Uterus (tissue), 7 donors: ENCODE measurements around the gene SOD3.

- PRO-cap, 4 experiments, result no peak in any of the 4 experiments
- RAMPAGE, long total RNA, 2 experiments, result no peak in any of the 2 experiments
- RRBS, result no CpG with 5 or more reads among the region's 4 CpGs
These were observed 334.7 kb upstream of the PPARGC1A start for GRCh38 chr4:24224490-24225009.

- PRO-cap, 4 experiments, result no peak in any of the 4 experiments
- RAMPAGE, long total RNA, 2 experiments, result no peak in any of the 2 experiments
- RRBS, result no CpG with 5 or more reads among the region's 7 CpGs
These were observed 341.0 kb upstream of the PPARGC1A start for GRCh38 chr4:24230731-24231362.

DNA sequence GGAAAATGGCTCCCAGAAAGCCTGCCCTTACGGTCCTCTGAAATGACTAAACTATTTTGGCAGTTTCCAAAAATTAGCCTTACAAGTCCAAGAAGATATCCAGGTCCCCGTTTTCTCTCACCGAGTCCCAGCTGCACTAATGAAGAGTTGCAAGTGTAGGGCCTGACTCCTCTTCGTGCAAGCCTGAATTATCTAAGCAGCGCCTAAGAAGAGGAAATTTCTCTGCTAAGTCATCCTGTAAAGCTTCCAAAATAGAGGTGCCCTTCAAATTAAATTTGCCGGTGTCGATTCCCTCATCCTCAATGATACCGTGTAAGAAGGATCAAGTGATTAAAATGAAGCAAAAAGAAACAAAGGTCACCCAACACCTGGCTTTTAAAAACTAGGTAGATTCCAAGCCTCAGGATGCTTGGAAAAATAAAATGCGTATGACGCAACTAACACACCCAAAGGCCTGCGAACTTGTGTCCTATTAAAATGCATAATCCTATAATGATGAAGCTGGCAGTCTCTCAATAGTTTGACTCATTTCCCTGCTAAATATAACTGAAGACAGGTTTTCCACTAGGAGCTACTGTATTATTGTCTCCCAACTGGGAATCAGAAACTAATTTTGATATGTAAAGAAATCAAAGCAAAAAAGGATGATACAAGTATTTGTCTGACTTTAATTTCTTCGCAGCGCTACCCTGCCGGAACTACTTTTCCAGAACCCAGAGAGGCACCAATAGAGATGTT is 263.3 kb downstream of the DHX15 start:
- PRO-cap, 4 experiments, result no peak in any of the 4 experiments
- RAMPAGE, long total RNA, 2 experiments, result no peak in any of the 2 experiments
- RRBS, result no CpG with 5 or more reads among the region's 14 CpGs

GRCh38 chr4:24521719-24522390 is 62.5 kb downstream of the DHX15 start:
- PRO-cap, 4 experiments, result no peak in any of the 4 experiments
- RAMPAGE, long total RNA, 2 experiments, result no peak in any of the 2 experiments
- RRBS, result no CpG with 5 or more reads among the region's 3 CpGs

DNA sequence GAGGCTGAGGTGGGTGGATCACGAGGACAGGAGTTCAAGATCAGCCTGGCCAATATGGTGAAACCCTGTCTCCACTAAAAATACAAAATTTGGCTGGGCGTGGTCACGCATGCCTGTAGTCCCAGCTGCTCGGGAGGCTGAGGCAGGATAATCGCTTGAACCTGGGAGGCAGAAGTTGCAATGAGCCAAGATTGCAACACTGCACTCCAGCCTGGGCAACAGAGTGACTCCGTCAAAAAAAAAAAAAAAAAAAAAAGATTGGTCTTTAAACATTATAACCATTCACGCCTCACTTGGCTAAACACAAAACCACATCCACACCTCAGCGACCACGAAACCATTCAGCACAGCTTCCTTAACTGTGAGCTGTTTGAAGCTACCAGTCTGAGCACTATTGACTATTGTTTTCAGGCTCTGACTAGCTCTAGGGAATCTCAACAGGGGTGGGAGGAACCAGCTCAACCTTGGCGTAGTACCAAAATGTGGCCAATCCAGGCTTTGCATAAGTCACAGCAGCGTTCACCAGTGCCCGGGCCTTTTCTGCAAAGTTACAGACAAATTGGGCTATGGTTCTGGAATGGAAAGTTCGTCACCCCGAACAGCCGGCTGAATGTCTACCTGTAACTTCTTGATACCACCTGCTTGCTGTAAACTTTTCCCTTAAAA is 73.6 kb upstream of the DHX15 start:
- PRO-cap, 4 experiments, result no peak in any of the 4 experiments
- RAMPAGE, long total RNA, 2 experiments, result no peak in any of the 2 experiments
- RRBS, result 27% methylated on average over 1 of the region's 15 CpGs

GRCh38 chr4:24730531-24731112 is 64.8 kb upstream of the SOD3 start:
- PRO-cap, 4 experiments, result no peak in any of the 4 experiments
- RAMPAGE, long total RNA, 2 experiments, result no peak in any of the 2 experiments
- RRBS, result no CpG with 5 or more reads among the region's 15 CpGs

DNA sequence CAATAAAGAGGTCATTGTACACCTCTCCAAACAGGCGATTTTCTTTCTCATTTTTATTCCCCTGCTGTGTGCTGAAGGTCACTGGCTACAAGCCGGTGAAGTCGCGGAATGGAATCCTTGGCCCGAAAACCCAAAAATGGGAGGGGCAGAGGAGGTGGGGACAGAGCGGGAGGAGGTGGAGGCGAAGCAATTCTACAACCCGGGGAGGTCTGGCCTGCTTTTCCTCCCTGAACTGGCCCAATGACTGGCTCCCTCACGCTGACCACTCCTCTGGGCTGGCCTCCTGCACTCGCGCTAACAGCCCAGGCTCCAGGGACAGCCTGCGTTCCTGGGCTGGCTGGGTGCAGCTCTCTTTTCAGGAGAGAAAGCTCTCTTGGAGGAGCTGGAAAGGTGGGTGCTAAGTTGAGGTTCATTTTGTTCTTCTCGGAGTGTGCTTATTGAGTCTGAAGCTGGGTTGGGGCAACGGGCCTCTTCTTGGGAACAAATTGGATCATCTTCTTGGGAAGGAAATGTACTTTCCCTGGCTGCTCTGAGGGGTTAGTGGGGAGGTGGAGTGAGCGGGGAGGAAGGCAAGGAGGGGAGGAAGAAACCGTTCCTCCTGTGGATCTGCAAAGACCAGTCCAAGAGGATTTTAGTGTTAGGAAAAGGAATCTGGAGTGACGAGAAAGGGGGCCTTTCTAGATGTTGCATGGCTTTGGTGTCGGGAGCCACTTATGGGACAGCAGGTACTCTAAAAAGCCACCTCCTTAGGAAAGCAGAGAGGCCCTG is at the start of gene SOD3:
Gene SOD3, plus strand, starts transcription at position 312 of the 768 bp plus-strand sequence.
- PRO-cap, 4 experiments, result peak in 4 of 4 experiments; most common plus-strand start position 325 of the sequence (in 4); most common minus-strand start position 110 of the sequence (in 3)
- RAMPAGE, long total RNA, 2 experiments, result start-site peak on the plus strand in 1 of 2 experiments, centred at position 319 of the sequence, 143 reads per replicate
- RRBS, result 11% methylated on average over 7 of the region's 18 CpGs

DNA sequence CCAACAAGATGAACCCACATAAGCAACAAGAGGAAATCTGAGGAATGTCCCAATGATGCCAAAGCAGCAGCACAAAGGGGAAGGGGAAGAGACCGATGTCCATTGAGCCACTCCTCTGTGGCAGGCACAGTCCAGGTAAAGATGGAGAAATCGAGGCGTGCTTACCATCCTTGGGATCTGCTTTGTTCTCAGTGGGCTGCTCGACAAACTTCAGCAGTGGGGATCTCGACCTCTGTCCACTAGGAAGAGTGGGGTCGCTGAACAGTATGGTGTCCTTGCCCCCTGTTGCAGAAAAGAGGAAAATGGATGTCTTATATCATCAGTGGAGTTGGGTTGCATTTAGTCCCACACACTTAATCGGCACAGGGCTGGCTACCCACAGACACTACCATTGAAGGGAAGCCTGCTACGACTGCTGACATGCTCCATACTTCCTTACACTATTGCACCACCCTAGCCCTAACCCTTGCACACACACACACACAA is 24.4 kb downstream of the SOD3 start:
- PRO-cap, 4 experiments, result no peak in any of the 4 experiments
- RAMPAGE, long total RNA, 2 experiments, result no peak in any of the 2 experiments
- RRBS, result no CpG with 5 or more reads among the region's 8 CpGs

DNA sequence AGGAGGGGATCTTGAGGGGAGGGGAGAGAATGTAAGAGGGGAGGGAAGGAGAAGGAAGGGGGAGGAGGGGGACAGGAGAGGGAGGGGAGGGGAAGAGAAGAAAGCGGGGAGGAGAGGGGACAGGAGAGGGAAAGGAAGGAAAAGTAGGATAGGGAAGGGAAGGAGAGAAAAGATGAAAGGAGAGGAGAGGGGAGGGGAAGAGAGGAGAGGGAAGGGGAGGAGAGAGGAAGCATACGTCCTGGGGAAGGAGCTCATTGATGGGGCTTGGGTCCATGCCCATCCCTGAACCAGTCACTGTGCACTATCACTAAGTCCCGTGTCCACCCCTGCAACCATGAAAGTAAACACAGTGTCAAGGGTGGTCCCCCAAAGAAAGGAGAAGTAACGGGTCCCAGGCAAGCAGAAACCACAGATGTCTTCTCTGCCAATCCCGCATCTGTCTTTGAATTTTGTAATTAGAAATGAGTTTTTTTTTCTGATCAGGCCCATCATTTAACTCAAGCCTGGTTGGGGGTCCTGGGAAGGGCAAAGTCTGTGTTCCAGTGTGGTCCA is 55.3 kb downstream of the LGI2 start:
- PRO-cap, 4 experiments, result no peak in any of the 4 experiments
- RAMPAGE, long total RNA, 2 experiments, result no peak in any of the 2 experiments
- RRBS, result no CpG with 5 or more reads among the region's 5 CpGs

GRCh38 chr4:25234426-25235096 is 728 bp downstream of the PI4K2B start:
- PRO-cap, 4 experiments, result peak in 3 of 4 experiments; most common plus-strand start chr4:25234508 (in 1); most common minus-strand start chr4:25234688 (in 3)
- RAMPAGE, long total RNA, 2 experiments, result no peak in any of the 2 experiments
- RRBS, result 2% methylated on average over 19 of the region's 38 CpGs

- PRO-cap, 4 experiments, result no peak in any of the 4 experiments
- RAMPAGE, long total RNA, 2 experiments, result no peak in any of the 2 experiments
- RRBS, result no CpG with 5 or more reads among the region's 4 CpGs
These were observed 21.2 kb downstream of the PI4K2B start for GRCh38 chr4:25254888-25255514.

- PRO-cap, 4 experiments, result no peak in any of the 4 experiments
- RAMPAGE, long total RNA, 2 experiments, result start-site peak on the plus strand in 1 of 2 experiments, at chr4:25399584-25399863 at its widest, 11 reads per replicate
- RRBS, result no CpG with 5 or more reads among the region's 7 CpGs
These were observed 22.7 kb downstream of the ANAPC4 start for GRCh38 chr4:25399400-25400464.

- PRO-cap, 4 experiments, result no peak in any of the 4 experiments
- RAMPAGE, long total RNA, 2 experiments, result no peak in any of the 2 experiments
- RRBS, result no CpG with 5 or more reads among the region's 2 CpGs
These were observed 9.3 kb upstream of the SMIM20 start for GRCh38 chr4:25904802-25905017.

GRCh38 chr4:26074784-26075134 is 160.7 kb downstream of the SMIM20 start:
- PRO-cap, 4 experiments, result peak in 4 of 4 experiments; most common plus-strand start chr4:26074886 (in 3)
- RAMPAGE, long total RNA, 2 experiments, result no peak in any of the 2 experiments
- RRBS, result no CpG with 5 or more reads among the region's 6 CpGs

- PRO-cap, 4 experiments, result no peak in any of the 4 experiments
- RAMPAGE, long total RNA, 2 experiments, result no peak in any of the 2 experiments
- RRBS, result no CpG with 5 or more reads among the region's 6 CpGs
These were observed 20.9 kb downstream of the RBPJ start for GRCh38 chr4:26341567-26342180.

- PRO-cap, 4 experiments, result peak in 1 of 4 experiments; most common minus-strand start chr4:26359792 (in 1)
- RAMPAGE, long total RNA, 2 experiments, result no peak in any of the 2 experiments
- RRBS, result 32% methylated on average over 4 of the region's 36 CpGs
These were observed 38.7 kb downstream of the RBPJ start for GRCh38 chr4:26359413-26359928.

DNA sequence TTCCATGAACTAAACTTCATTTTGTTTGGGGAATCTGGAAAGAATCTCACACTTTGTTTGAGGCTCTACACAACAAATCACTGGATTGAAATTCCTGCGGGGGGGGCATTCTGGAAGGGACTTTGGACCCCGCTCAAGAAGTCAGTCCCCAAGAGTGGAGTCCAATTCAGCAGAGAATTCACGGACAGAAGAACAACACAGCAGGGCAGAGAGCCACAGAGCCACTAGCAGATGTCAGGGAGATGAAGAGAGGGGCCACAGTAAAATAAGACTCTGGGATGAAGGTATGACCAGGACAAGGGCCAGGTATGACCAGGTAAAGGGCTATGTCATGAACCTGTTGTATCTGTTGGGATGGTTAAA is 7.4 kb upstream of the TBC1D19 start:
- PRO-cap, 4 experiments, result no peak in any of the 4 experiments
- RAMPAGE, long total RNA, 2 experiments, result no peak in any of the 2 experiments
- RRBS, result no CpG with 5 or more reads among the region's 3 CpGs

GRCh38 chr4:26803300-26804075 is 57.2 kb upstream of the STIM2 start:
- PRO-cap, 4 experiments, result no peak in any of the 4 experiments
- RAMPAGE, long total RNA, 2 experiments, result no peak in any of the 2 experiments
- RRBS, result no CpG with 5 or more reads among the region's 10 CpGs

DNA sequence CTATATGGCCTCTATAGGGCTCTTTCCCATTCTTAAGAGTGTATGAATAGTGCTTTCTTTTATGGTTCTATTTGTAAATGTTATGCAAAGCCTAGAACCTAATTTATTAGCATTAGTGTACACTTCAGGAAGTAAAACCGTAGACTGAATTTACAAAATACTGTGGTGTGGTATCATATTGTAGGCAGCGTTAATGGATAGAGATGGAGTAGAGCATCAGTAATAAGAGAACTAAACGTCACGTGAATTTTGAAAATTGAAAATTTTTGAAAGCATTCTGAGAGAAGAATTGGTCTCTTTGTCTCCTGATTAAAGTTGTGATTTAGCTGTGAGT is 2.8 kb downstream of the STIM2 start:
- PRO-cap, 4 experiments, result peak in 1 of 4 experiments; most common minus-strand start position 146 of the sequence (in 1)
- RAMPAGE, long total RNA, 2 experiments, result no peak in any of the 2 experiments
- RRBS, result no CpG with 5 or more reads among the region's 4 CpGs

- PRO-cap, 4 experiments, result no peak in any of the 4 experiments
- RAMPAGE, long total RNA, 2 experiments, result no peak in any of the 2 experiments
- RRBS, result no CpG with 5 or more reads among the region's 4 CpGs
These were observed 163.9 kb downstream of the STIM2 start for GRCh38 chr4:27024408-27025137.